ENCODE measurements around a stretch of chr2.

- RRBS: 6% methylated on average over 7 of the region's 28 CpGs
These were observed 18.5 kb downstream of the TET3 start for GRCh38 chr2:74003003-74003895.

DNA sequence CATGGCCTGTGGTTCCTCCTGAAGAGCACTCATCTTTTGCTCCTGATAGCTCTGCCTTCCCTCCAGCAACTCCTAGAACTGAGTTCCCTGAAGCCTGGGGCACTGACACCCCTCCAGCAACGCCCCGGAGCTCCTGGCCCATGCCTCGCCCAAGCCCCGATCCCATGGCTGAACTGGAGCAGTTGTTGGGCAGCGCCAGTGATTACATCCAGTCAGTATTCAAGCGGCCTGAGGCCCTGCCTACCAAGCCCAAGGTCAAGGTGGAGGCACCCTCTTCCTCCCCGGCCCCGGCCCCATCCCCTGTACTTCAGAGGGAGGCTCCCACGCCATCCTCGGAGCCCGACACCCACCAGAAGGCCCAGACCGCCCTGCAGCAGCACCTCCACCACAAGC, 62.4 kb downstream of the TET3 start:
- RRBS: no CpG with 5 or more reads among the region's 12 CpGs

GRCh38 chr2:74181562-74182291, 3.0 kb upstream of the MOB1A start:
- RRBS: no CpG with 5 or more reads among the region's 8 CpGs

DNA sequence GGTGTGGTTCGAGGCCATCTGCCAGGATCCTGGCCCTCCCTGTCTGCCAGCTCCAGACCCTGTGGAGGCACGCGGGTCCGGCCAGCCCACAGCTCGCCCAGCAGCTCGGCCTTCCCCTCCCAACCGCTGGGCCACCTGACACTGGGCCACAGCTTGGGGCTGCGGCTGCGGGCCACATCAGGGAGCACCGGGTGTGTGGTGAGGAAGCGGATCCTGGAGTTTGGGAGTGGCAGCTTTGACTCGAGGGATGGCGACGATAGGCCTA, 7.0 kb downstream of the C2orf81 start:
- RRBS: 98% methylated on average over 9 of the region's 14 CpGs

DNA sequence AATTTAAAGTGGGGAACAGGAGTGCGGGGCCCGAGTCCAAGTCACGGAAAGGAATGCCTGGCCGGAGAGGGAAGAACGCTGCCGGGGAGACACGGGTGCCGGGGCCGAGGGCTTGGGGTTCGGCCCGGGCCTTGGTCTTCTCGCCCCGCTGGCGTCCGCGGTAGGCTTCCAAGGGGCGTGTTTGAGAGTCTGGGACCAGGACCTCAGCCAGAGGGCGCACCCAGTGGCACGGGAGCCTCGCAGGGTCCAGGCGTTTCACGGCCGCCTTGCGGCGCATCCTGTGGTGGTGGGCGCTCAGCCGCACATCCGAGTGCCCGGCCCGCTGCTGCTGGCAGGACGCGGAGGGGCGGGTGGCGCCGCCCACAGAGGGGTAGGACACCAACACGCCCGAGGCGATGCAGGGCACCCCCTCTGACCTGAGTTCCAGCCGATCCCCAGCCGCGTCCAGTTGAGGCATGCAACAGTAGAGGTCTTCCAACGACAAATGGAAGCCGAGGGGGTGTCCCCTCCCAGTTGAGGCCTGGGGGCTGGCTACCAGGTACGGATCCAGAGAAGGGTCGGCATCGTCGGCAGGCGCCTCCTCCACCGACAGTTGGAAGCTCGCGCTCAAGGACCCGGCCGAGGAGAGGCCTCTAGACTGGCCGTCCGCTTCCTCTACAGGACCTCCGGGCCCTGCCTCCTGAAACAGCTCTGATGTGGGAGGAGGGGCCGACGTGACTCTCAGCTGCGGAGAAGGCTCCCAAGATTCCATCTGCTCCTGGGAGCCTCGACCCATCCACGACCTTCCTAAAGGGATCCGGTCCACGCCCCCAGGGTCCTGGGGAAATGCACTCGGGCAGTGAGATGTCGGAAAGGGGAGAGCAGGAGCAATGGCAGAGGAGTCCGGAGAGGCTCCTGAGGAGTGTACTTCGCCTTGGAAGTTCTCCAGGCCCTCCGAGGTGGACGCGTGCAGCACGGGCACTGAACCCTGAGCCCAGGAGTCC, 6.3 kb downstream of the C2orf81 start:
- RRBS: 89% methylated on average over 7 of the region's 71 CpGs

DNA sequence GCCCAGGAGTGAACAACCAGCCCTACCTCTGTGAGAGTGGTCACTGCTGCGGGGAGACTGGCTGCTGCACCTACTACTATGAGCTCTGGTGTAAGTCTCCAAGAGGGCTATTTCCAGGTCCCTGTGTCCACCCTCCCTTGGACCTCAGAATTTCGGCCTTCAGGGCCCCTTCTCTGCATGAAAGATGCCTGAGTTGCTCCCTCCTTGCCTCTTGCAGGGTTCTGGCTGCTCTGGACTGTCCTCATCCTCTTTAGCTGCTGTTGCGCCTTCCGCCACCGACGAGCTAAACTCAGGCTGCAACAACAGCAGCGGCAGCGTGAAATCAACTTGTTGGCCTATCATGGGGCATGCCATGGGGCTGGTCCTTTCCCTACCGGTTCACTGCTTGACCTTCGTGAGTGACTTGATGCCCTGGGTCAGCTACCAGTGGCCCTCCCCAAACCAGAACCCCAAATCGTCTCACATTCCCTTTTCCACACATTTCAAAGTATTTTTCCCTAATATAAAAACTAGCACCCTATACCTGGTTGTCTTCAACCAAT, 1.5 kb downstream of the WBP1 start:
- RRBS: no CpG with 5 or more reads among the region's 11 CpGs

- RRBS: no CpG with 5 or more reads among the region's 5 CpGs
These were observed 2.7 kb downstream of the WBP1 start for GRCh38 chr2:74460941-74461357.

GRCh38 chr2:74533583-74534911, 4.3 kb downstream of the HTRA2 start:
- RRBS: 96% methylated on average over 4 of the region's 22 CpGs

DNA sequence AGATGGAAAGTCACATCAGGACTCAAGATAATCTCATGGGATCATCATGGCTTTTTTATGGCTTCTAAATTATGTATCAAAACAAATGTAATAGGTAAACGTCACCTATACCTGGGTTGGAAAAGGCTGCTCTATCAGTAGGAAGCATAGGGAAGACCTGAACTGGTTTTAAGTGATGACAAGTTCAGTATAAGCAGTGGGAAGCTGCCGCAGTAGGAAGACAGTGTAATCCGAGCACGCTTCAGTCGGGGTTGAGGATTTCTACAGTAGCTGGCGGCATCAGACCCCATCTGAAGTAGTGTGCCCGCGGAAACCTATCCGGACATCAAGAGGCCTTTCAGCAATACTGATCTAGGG, 5.6 kb downstream of the LOXL3 start:
- RRBS: no CpG with 5 or more reads among the region's 9 CpGs

- RRBS: 15% methylated on average over 1 of the region's 45 CpGs
These were observed 4.3 kb downstream of the LOXL3 start for GRCh38 chr2:74549186-74550036.

DNA sequence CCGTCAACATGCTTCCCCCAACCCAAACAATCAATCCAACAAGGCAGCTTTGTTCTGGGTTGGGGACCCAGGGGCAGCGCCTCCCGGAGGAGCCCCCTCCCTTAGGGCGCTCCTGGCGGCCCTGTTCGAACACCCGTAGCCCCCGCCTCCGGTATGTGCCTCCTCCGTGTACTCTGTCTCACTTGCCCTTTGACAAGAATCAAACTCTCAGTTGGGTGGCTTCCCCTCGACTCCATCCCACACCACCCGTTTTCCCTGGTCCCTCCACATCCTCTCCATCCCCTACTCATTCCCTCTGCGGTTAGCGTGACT, 230 bp downstream of the LOXL3 start:
- RRBS: 94% methylated on average over 7 of the region's 14 CpGs

DNA sequence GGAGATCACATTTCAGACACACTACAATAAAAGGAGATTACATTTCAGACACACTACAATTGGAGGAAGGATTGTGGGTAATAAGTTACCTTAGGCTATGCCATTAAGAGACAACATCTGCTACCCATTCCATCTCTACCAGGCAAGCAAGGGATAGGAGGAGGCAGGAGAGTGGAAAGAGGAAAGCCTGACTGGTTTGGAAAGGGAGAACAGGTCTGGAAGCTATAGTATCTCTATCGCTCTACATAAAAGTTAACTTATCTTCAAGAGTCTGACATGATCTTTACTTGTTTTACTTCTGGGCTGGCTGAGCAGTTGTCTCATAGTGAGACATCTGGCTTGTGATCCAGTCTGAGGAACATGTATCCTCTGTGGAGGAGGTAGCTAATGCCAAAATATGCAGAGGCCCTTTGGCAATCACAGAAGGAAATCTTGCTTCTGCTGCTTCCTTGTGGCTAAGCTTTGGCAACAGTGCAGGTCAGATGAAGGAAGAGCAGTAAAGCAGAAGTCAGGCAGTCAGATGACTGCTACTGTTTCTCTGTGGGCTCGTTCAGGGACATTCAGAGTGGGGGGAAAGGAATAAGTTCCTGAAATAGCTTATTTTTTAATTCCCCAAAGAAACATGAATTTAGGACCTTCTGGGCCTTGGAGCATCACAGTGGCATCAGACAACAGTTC, 22.2 kb downstream of the DOK1 start:
- RRBS: no CpG with 5 or more reads among the region's 2 CpGs

DNA sequence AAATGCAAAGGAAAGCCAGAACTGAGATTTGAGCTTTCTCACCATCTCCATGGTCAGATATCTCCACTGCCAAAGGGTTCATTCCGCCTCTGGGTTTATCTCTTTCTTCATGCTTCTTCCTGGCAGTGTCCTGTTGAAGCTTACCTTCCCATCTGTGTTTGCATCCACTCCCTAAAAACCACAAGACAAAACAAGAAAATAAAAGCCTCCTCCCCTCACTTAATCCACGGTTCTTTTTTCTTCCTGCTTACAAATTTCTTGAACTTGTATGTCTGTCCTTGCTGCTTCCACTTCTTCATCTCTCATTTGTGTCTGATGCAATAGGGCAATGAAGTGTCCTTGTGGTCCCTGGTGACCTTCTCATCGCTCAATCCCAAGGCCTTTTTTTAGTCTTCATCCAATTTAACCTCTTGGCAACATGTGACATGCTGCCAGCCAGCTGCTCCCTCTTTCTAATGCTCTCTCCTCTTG, 87.5 kb downstream of the SEMA4F start:
- RRBS: no CpG with 5 or more reads among the region's 3 CpGs

- RRBS: no CpG with 5 or more reads among the region's 1 CpG
These were observed 17.4 kb upstream of the HK2 start for GRCh38 chr2:74816455-74816917.

GRCh38 chr2:74835417-74835856, 1.5 kb downstream of the HK2 start:
- RRBS: 35% methylated on average over 9 of the region's 21 CpGs

DNA sequence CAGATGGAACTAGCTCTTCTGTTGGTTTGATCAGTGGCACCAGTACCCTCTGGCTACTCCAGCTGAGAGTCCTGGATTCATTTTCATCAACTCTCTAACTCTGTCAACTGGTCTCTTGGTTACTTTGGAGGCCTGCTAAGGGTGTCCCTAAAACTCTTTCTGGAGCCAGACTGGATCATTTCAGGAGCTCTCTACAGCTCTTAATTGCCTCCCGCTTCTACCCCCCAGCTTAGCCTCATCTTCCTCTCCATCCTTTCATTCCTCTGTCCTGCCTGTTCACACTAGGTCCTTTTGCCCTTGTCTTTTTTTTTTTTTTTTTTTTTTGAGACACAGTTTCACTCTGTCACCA, 3.4 kb downstream of the HK2 start:
- RRBS: no CpG with 5 or more reads among the region's 1 CpG

GRCh38 chr2:74855822-74856808, 22.2 kb downstream of the HK2 start:
- RRBS: no CpG with 5 or more reads among the region's 15 CpGs

- RRBS: 7% methylated on average over 24 of the region's 54 CpGs
These were observed 912 bp upstream of the TACR1 start for GRCh38 chr2:75199973-75200890.

DNA sequence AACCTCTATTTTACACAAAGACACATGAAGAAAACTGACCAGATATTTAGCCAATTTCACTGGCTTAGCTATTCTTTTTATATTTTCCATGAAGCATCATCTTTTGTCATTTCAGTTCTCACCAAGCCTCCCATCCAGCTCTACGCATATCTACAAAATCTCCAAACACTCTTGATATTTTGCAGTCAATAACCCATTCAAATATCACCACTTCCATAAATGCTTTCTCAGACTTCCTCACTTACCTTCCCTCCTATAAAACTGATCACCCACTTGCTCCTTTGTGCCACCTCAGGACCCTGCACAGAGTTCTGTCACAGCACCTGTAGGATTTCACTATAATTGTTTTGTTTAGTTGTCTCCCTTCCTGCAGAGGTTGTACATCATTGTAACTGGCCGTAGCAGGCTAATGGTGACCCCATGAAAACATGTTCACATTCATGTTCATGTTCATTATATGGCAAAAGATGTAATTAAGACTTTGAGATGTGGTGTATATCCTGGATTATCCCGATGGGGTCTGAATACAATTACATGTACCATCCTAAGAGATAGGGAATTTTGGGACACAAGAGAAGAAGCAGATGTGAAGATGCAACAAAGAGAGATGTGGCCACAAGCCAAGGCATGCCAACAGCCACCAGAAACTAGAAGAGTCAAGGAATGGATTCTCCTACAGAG, 13.3 kb downstream of the GCFC2 start:
- RRBS: no CpG with 5 or more reads among the region's 3 CpGs

DNA sequence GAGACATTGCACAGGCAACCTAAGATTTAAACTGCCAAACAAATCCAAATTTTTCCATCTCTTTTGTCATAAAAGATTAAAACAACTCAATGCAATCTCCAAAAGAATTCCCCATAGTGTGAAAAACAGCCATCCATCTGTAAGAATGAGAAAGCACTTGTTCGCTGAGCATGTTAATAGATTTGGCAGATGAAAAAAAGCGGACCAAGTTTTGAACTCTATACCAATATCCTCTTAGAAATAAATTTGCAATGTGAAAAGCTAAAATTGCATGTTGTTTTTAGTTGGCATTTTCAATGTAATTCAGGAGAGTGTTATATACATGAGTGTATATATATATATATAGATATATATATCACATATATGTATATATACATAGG, 418.9 kb downstream of the LRRTM4 start:
- RRBS: no CpG with 5 or more reads among the region's 2 CpGs